Brain (tissue), 1 donor: ENCODE measurements around the genes TMEM186 and USP7.

DNA sequence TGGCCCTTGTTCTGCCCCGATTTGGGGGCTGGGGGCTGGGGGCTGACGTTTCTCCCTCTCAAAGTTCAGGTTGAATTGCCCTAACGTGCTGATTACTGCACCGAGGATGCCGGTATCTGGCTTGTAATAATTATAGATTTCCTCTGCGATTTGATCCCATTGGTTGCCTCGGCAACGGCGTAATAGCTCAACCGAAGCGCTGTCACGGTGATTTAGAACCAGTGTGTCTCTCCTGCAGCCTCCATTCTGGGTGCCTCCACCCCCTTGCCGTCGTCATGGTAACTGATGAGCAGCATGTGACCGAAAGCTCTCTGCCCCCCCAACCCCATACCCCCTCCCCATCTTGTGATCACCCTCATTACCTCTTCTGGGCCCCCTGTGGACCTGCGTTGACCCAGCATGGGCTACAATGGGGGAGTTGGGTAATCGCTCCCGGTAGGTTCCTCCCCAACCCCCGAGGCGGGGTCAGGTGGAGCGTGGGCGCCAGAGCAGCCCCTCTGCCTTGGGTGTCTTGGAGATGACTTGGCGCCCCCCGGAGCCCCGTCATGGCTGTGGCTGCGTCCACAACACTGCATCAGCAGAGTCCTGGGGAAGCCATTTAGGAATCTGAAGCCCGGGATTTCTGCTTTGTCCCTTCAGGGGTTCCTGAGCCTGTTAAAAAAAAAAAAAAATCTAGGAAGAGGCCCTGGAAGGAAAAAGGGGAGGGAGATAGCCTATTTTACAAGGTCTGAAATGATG is 38.4 kb downstream of the ABAT start:
- RRBS, result 14% methylated on average over 5 of the region's 27 CpGs

- RRBS, result no CpG with 5 or more reads among the region's 14 CpGs
Observed at GRCh38 chr16:8720345-8721217, 46.2 kb downstream of the ABAT start.

DNA sequence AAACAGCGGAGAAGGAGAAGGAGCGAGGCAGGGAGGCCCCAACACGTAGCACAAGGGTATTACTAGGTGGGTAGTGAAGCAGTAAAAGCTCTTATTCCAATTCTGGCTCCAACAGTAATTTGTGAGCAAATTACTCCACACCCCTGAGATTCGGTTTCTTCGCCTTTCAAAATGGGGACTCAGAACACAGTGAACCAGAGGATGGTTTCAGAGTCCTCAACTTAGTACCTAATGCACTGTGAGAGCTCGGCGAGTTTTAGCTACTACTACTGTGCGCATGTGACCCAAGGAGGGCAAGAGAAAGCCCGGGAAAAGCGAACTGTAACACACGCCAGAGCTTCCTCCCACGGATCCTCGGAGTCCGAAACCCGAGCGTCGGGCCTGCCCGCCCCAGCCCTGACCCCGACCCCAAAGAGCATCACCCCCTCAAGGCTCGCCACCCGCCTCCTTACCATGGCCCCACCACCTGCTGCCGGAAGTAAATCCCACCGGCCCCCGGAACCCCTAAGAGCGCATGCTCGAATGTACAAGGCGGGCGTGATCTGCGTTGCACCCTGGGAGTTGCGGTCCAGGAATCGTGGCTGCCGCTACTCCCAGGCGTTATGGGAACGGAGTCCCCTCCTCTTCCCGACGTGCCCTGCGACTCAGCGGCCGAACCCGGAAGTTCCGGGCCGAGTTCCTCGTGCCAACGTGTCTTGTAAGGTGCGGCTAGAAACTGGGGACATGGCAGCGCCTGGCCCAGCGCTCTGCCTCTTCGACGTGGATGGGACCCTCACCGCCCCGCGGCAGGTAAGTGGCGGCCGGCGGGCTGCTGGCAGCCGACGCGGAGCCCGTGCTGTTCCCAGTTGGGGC is at the start of gene TMEM186:
Gene TMEM186, minus strand, starts transcription at position 480 of the 852 bp plus-strand sequence.
- RRBS, result no CpG with 5 or more reads among the region's 59 CpGs

DNA sequence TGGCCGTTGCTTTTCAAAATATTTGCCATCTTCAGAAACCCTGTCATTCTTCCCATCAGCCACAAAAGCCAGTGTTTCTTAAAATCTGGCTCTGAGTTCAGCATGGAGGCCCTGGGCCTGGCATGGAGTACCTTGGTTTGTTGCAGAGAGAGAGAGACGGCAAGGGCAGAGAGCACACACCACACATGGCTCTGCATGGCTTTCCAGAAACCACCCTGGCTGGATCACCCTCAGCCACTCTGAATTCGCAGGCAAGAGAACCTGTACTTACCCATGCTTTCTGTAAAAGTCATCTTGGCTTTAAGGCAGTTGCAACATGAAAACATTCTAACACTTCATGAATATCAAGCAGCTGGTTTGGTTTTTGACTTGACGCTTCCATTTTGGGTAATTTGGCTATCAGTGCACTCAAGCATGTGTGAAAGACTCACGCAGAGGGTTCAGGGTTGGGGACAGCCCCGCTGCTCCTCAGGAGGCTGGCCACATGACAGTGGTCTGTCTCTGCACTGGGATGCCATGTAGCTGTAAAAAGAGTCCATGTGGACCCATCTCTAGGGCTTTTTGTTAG is 21.2 kb downstream of the PMM2 start:
- RRBS, result no CpG with 5 or more reads among the region's 6 CpGs

- RRBS, result no CpG with 5 or more reads among the region's 16 CpGs
Observed at GRCh38 chr16:8861206-8862102, 7.4 kb downstream of the CARHSP1 start.

DNA sequence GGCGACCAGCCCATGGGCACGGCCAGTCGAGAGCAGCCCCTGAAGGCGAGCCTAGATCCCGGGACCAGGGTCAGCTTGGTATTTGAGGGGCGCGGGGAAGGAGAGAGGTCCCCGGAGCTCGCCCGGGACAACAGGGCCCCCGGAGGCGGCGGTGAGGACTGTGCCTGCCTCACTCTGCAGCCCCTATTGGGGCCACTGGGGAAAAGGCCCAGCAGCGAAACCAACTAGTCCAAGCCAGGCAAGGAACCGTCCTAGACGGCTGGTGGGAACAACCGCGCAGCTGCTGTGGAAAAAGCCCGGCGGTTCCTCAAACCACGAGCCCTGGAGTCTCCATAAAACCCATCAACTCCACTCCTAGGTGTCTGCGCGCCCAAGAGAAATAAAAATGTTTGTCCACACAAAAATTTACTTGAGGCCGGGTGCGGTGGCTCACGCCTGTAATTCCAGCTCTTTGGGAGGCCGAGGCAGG is 864 bp upstream of the CARHSP1 start:
- RRBS, result 33% methylated on average over 4 of the region's 27 CpGs

GRCh38 chr16:8903743-8904118 is 21.6 kb downstream of the LITAFD start:
- RRBS, result no CpG with 5 or more reads among the region's 5 CpGs

- RRBS, result no CpG with 5 or more reads among the region's 10 CpGs
Observed at GRCh38 chr16:8930063-8930621, 33.6 kb downstream of the USP7 start.

DNA sequence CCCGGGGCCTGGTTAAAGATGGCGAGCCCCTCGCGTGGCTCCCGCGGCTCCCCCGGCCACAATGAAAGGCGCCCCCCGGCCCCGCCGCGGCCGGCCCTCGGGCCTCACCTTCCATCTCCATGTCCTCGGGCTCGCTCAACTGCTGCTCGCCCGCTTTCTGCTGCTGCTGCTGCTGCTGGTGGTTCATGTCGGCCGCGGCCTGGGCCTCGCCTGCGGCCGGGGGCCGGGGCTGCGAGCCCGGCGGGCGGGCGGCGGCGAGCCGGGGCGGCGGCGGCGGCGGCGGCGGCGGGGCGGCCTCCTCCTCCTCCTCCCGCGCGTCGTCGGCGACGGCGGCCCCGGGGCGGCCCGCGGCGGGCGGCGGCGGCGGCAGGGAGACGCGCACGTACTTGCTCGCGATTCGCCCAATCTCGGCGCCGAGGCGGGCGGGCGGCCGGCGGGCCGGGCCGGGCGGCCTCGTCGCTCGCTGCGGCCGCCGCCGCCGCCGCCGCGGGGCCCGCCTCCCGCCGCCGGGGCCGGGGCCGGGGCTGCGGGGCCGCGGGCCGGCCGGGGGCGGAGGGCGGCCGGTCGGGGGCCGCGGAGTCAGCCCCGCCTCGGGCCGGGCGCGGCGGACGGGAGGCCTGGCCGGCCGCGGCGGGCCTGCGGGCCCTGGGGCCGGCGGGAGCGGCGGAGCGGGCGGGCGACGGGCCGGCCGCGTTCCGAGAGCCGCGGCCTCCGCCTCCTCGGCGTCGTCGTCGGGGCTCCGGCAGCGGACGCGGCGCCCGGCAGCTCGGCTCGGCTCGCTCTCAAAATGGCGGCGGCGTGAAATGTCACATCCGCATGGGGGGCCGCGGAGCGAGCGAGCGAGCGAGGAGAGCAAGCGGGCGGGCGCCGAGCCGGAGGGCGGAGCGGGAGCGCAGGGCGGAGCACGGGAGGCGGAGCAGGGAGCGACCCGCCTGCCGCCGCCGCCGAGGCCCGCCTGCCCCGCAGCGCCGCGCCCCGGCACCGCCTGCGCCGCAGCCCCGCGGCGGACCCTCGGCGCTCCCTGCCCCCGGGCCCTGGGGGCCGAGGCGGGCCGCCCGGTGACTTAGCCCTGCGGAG is at the start of gene USP7:
Gene USP7, minus strand, starts transcription at position 808 of the 1,077 bp plus-strand sequence.
- RRBS, result 1% methylated on average over 97 of the region's 192 CpGs

DNA sequence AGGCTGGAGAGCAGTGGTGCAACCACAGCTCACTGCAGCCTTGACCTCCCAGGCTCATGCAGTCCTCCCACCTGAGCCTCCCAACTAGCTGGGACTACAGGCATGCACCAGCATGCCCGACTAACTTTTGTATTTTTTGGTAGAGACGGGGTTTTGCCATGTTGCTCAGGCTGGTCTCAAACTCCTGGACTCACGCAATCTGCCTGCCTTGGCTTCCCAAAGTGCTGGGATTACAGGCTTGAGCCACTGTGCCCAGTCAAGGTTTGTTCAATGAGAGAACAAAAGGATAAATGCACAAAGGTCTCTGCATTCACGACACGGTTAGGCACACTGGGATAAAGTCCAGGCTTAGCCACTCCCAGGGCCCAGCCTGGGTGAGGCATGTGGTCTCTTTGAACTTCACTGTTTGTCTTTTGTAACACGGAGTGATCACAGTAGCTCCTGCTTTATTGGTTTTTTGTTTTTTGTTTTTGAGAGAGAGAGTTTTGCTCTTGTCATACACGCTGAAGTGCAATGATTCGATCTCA is 23.6 kb upstream of the USP7 start:
- RRBS, result no CpG with 5 or more reads among the region's 8 CpGs

GRCh38 chr16:9061182-9061961 is 30.1 kb upstream of the HAPSTR1 start:
- RRBS, result no CpG with 5 or more reads among the region's 5 CpGs

- RRBS, result 2% methylated on average over 29 of the region's 89 CpGs
Observed at GRCh38 chr16:9089801-9090984, 1.3 kb upstream of the HAPSTR1 start.

GRCh38 chr16:9106725-9107533 is 15.5 kb downstream of the HAPSTR1 start:
- RRBS, result no CpG with 5 or more reads among the region's 8 CpGs

- RRBS, result no CpG with 5 or more reads among the region's 10 CpGs
Observed at GRCh38 chr16:9489672-9490405, 398.4 kb downstream of the HAPSTR1 start.

DNA sequence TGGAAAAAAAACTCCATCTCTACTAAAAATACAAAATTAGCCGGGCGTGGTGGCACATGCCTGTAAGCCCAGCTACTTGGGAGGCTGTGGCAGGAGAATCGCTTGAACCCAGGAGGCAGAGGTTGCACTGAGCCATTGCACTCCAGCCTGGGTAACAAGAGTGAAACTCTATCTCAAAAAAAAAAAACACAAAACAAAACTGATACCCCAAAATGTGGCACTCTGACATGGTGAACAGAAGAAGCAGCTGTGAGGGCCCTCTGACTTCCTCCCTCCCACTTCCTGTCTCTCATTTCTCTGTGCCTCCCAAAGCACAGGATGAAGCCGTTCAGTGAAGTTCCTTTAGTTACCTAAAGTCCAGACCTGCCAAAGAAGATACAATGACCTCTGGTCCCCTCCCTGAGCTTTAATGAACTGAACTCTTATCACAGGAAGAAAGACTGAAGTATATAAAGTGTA is 93.3 kb upstream of the GRIN2A start:
- RRBS, result no CpG with 5 or more reads among the region's 4 CpGs

GRCh38 chr16:10405222-10405841 is 19.5 kb downstream of the ATF7IP2 start:
- RRBS, result no CpG with 5 or more reads among the region's 7 CpGs

GRCh38 chr16:10569566-10570081 is 10.8 kb downstream of the EMP2 start:
- RRBS, result no CpG with 5 or more reads among the region's 12 CpGs

DNA sequence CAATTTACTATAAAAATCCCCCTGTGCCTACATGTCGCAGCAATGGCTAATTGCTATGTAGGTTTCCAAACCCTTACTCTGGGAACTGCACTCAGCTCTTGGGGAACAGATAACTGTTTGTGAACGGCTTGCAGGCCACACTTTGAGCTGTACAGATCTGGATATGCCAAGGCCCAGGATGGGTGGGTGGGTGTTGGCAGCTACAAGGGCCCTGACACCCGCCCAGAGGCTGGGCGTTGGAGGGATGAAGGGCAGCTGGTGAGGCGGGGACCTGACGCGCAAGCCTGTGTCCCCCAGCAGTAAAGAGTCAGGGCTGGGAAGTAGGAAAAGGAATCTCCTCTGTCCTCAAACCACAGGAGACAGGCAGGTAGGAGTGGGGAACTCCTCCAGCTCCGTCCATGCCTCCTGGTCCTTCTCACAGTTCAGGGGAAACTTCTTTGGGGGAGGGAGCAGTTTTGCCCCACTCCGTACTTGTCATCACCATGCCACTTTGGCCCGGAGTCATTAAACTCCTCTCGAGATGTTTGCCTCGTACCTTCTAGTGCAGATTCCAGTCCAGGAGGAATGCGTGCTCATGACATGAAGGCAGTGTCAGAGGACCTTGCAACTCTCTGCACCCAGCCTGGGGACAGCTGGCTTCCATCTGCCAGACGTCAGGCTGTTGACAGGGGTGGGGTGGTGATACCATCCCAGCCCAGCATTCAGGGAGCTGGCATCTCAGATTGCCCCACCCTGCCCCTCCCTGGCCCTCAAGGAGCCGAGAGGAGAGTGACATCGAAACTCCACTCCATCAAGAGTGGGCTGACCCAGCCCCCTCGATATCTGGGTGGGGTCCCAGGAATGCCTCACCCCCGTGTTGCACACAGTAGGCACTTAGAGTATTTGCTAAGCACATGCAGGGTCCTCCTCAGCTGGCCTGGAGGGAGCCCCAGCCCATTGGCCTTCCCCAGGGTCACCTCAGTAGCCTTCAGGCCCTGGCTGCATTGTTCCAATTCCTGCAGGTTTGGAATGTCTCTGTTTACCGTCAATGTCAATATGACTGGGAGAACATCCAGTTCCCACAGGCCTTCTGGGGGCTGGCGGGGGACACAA is 21.0 kb upstream of the EMP2 start:
- RRBS, result no CpG with 5 or more reads among the region's 20 CpGs

DNA sequence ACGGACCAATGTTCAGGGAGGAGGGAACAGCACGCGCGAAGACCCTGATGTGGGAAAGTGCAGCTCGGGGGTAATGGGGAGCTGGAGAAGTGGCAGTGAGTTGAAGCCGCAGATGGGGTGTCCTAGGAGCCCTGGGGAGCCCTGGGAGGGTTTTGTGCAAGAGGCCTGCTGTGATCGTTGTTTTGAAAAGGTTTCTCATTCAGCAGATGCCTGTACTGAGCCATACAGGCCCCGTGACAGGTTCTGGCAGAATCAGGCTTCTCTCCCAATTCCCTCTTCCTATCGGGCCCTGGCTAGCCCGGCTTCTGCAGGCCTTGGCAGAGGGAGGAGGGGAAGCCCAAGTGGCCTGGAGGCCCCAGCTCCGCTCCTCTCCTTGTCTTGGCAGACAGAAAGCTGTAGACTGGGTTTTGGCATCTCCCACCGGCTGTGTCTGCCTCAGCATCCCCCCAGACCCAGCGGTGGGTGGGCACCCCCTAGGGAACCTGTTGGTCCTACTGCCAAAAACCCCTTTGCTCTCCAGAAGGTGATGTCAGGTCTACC is 38.4 kb upstream of the EMP2 start:
- RRBS, result no CpG with 5 or more reads among the region's 13 CpGs

DNA sequence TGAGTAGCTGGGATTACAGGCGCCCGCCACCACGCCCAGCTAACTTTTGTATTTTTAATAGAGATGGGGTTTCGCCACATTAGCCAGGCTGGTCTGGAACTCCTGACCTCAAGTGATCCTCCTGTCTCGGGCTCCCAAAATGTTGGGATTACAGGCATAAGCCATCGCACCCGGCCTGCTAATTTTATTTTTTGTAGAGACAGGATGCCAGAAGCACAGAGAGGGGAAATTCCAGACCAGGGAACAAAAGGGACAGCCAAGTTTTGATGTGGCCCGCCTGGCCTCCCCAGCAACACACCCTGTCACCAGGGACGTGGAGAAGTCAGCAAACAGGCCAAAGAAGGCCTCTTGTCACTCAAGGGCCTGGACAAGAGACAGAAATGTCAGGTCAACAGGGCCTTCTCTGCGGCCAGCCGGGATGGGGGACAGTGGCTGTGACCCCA is 8.9 kb upstream of the TVP23A start:
- RRBS, result no CpG with 5 or more reads among the region's 11 CpGs